Endometrial microvascular endothelial cells (primary cell): ENCODE measurements around the gene PIEZO1.

DNA sequence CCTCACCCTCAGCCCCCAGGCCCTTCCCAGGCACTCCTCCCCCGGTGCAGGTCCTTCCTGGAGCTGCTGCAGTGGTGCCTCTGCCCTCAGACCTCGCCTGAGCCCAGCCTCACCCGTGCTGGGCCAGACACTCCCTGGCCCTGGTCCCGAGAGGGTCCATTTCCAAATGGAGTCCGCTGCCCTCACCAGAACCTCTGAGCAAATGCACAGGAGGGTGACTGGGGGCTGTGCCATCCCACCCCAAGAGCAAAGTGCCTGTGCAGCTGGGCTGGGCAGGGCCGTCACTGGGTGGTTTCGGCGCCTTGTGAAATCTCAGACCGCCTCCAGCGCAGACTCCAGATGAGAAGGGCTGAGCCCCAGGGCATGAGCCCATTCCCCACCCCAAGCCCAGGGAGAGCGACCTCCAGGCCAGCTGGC, 705 bp downstream of the CYBA start:
- RAMPAGE, long total RNA: no peak

- RAMPAGE, long total RNA: no peak
Observed at GRCh38 chr16:88650557-88650770, 389 bp downstream of the CYBA start.

GRCh38 chr16:88656143-88656698, 5.4 kb upstream of the CYBA start:
- RAMPAGE, long total RNA: no peak

GRCh38 chr16:88658589-88659368, 4.1 kb downstream of the MVD start:
- RAMPAGE, long total RNA: no peak

GRCh38 chr16:88665273-88665809, 2.5 kb upstream of the MVD start:
- RAMPAGE, long total RNA: no peak

GRCh38 chr16:88673593-88674520, 11.0 kb upstream of the MVD start:
- RAMPAGE, long total RNA: no peak

- RAMPAGE, long total RNA: no peak
Observed at GRCh38 chr16:88691769-88692613, 5.7 kb upstream of the SNAI3 start.

DNA sequence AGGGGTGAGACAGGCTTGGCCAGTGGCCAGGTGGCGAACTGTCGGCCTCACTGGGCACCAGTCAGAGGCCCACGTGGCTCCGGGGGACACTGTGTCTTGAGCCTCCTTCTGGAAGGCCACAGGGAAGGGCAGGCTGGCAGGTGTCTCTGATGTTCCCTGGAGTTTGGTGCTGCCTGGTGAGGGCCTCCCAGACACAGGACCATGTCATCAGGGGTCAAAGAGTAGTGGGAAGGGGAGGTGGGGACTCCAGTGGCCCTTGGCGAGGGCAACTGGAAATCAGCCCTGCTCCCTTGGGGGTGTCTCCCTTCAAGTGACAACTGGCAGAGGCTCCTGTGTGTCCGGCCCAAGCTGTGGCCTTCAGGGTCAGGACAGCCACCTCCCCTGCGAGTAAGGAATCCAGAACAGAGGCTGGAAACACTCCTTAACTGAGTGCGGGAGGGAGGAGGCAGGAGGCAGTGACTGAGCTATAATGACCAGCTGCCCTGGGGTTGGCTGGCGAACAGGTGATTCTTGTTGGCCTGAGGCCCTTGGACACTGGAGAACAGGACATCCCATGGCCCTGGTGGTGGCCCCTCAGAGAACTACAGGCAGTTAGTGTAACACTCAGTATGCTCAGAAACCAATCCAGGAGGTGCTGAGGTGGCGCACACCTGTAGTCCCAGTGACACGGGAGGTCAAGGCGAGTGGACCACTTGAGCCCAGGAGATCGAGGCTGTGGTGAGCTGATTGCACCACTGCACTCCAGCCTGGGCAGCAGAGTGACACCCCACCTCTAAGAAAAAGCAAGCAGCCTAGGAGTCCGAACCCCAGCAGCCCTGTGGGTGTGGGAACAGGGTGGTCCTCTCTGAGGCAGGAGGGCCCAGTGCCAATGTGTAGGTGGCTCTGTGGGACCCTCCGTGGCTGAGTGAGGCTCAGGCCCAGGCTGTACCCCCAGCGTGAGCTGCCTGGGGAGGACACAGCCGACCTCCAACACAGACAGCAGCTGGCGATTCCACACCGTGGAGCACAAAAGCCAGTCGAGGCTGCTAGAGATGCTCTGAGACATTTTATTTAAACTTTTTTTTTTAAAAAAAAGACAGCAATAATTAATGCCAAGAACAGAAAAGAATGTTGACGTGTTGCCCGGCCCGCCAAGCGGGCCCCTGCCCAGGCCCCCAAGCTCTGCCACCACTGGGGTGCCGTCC, 9.6 kb upstream of the SNAI3 start:
- RAMPAGE, long total RNA: no peak

GRCh38 chr16:88699218-88699473, 7.1 kb downstream of the RNF166 start:
- RAMPAGE, long total RNA: no peak

DNA sequence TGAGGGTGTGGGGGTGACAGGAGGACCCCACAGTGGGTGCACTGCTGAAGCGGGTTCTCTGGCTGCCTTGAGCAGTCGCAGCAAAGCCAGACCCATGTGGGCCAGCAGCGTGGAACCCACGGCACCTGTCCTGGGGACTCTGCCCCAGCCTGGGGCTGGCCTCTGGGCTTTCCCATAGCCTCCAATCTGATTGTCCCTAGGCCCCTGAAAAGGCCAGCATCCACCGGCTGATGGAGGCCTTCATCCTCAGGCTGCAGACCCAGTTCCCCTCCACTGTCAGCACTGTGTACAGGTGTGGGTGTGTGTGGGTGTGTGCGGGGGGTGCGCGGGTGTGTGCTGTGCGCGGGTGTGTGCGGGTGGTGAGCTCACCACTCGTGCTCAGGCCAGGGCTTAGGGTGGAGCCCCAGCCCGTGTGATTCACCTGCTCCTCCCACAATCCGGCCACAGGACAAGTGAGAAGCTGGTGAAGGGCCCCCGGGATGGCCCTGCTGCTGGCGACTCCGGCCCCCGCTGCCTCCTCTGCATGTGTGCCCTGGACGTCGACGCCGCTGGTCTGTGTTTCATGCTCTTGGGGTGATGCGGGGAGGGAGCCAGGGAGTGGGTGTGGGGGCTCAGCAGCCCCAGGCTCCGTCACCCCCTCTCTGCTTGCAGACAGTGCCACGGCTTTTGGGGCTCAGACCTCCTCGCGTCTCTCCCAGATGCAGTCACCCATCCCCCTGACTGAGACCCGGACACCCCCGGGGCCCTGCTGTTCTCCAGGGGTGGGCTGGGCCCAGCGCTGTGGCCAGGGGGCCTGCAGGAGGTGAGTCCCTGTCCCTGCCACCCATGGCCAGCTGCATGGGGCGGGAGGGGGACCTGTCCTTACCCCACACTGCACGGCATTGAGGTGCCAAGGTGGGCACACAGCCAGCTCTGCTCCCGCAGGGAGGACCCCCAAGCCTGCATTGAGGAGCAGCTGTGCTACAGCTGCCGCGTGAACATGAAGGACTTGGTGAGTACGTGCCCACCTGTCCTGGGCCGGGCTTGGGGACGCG, 8.0 kb downstream of the CTU2 start:
- RAMPAGE, long total RNA: no peak

DNA sequence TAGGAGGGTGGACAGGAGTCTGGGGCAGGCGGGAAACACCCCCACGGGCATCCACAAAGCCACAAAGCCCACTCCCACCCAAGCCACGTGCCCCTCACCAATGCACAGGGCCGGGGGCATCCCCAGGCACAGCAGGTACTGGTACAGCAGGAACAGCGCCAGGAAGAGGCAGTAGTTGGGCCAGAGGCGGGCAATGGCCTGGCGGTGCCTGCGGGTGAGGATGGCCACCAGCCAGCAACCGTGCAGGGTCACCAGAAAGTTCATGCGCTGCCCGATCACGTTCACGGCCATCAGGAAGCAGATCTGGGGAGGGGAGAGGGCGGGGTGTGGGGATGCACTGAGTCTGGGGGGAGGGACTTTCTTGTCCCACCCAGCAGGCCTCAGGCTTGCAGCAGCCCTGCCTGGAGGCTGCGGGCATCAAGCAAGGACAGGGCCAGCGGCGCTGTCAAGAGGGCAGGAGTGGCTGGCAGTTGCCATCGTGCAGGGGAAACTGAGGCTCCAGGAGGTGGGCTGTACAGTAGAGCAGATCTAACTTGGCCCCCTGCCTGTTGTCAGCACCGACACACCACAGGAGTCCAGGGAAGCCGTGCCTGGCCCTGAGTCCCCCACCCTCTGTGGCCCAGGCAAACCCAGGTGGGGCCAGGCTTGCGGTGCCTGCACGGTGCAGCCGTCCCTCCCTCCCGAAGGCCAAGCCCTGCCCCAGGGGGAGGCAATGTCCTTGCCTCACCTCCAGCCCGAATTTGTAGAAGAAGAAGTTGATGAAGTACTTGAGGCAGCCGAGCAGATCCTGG, 25.5 kb downstream of the CTU2 start:
- RAMPAGE, long total RNA: no peak

DNA sequence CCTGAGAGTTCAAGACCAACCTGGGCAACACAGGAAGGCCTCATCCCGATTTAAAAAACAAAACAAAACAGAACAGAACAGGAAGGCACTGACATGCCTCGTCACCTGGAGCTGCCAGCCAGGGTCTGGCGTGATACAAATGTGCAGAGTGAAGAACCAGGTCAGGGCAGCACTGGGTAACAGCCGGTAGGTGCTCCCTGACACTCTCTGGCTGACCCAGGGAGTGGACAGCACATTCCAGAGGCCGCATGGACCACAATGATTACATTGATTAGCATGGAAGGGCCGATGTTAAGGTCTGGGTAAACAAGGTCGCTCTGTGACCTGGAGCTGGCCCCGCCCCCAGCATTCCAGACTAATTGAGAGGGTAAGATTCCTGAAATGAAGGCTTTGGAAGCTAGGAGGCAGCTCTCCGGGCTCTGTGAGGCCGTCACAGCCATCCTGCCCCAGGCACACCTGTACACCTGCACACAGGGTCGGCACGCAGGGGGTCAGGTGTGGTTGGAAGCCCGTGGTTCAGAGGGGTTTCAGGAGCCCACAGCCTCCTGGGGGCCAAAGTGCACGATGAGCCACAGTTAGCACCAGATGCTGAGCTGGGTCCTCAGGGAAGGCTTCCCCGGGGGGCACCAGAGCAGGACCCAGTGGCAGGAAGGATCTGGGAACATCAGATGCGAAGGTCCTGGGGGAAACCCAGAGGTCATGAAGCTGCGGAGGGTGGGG, 21.4 kb downstream of the PIEZO1 start:
- RAMPAGE, long total RNA: no peak

- RAMPAGE, long total RNA: no peak
Observed at GRCh38 chr16:88767945-88768958, 16.8 kb downstream of the PIEZO1 start.

- RAMPAGE, long total RNA: no peak
Observed at GRCh38 chr16:88785050-88785503, at the start of gene PIEZO1. PIEZO1 (minus strand) TSS chr16:88785220.

DNA sequence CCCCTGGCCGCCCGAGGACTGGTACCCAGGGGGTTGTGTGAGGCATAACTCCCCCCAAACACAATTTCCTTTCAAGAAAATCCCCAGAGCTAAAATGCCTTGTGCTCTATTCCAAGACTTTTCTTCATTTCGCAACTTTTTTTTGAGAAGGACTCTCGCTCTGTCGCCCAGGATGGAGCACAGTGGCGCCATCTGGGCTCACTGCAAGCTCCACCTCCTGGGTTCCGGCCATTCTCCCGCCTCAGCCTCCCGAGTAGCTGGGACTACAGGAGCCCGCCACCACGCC, 815 bp upstream of the APRT start:
- RAMPAGE, long total RNA: no peak

DNA sequence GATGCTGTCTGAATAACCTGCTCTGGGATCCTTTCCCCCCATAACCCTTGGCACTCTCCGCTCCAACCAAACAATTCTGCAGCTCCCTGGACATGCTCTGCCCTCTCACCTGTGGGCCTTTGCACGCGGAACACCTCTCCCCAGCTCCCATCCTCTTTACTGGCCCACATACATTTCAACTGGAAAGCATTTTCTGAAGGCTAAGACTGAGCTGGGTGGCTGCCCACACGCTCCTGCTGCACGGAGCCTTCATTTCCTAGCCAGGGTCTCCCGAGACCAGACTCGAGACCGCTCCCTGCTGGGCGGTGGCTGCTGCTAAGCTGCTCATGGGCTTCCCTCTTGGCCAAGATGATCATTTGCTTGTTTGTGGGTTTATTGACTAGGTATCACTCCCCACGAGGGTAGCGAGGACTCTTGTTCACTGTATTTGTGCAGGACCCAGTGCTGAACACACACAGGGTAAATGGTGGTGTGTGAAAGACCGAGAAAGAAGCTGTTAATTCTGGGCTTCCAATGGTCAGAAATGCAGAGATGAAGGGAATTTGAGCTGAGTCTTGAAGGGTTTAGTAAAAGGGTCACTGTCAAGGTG, 805 bp downstream of the TRAPPC2L start:
- RAMPAGE, long total RNA: no peak

- RAMPAGE, long total RNA: no peak
Observed at GRCh38 chr16:88873248-88873971, 7.0 kb upstream of the PABPN1L start.

GRCh38 chr16:88920911-88921849, 54.7 kb upstream of the PABPN1L start:
- RAMPAGE, long total RNA: no peak

GRCh38 chr16:88960138-88961408, 16.4 kb downstream of the CBFA2T3 start:
- RAMPAGE, long total RNA: no peak

DNA sequence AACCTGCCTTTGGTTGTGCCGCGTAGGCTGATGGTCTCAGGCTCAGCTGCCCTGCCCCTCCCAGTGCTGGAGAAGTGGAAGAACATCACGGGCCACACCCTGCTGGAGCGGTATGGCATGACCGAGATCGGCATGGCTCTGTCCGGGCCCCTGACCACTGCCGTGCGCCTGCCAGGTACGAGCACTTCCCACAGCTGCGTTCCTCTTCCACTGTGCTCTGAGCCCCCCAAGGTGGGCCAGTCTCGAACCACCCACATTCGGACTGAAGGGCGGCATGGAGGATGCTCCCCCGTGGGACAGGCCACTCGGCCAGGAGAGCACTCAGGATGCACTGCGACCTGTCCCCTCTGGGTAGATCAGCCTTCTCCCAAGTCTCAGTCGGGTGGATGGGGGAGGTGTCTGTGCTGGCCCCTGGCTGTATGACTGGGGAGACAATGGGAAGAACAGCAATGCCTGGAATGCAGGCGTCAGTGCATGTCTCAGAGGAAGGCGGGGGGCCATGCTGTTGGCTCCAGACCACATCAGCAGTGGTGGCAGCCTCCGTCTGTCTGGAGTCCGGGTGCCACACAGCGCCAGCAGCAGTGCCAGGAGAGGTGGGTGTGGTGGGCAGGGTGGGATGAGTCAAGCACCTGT, 20.8 kb downstream of the ACSF3 start:
- RAMPAGE, long total RNA: no peak